ENCODE measurements around a stretch of chr3.

GRCh38 chr3:187019508-187020098 lies 89.3 kb downstream of the ST6GAL1 start:
- PRO-cap, result no peak

DNA sequence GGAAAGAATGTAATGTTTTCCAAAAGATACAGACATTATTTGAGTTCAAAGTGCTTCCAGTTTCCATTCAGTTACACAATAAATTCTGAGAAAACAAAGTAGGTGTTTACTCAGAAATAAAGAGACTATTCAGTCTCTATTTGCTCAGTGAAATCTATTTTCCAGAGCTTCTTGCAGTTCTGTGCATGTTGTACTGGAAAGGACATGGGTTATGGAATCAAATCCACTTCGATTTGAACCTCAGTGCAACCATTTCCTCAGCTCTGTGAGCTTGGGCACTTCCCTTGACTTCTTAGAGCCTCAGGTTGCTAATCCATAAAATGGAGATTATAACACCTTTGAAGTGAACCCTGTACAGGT lies 97.9 kb downstream of the RPL39L start:
- PRO-cap, result no peak

GRCh38 chr3:187265488-187265874 lies 26.1 kb downstream of the MASP1 start:
- PRO-cap, result no peak

DNA sequence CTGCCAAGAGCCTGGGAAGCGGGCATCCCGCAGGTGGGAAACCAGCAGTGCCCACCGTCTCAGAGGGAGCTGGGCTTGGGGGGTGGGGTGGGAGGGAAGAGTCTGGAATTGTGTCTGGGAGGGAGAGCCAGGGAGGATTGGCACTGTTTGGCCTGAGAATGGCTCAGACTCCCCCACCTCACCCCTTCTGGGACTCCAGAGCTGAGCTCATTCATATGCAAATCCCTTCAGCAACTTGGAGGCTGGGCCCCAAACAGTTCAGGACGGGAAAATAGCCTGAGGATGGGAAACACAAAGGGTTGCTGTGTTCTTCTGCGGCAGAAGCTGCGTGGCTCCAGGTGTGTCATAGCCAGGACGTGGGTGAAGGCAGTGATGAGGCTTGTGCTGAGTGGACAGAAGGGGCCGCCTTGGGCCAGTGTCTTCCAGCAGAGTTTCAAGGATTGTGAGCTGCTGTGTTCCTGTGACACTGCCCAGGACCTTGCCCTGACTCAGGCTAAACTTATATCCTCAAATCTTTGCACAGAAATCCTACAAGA lies 16.6 kb downstream of the MASP1 start:
- PRO-cap, result no peak

- PRO-cap, result no peak
These were observed 647 bp upstream of the MASP1 start for GRCh38 chr3:187292186-187292581.

DNA sequence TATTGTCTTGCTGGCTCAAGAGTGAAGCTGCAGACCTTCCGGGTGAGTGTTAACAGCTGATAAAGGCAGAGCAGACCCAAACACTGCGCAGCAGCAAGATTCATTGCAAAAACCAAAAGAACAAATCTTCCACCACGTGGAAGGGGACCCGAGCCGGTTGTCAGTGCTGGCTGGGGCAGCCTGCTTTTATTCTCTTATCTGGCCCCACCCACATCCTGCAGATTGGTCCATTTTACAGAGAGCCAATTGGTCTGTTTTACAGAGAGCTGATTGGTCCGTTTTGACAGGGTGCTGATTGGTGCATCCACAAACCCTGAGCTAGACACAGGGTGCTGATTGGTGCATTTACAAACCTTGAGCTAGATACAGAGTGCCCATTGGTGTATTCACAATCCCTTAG lies 1.1 kb upstream of the RTP4 start:
- PRO-cap, result no peak

DNA sequence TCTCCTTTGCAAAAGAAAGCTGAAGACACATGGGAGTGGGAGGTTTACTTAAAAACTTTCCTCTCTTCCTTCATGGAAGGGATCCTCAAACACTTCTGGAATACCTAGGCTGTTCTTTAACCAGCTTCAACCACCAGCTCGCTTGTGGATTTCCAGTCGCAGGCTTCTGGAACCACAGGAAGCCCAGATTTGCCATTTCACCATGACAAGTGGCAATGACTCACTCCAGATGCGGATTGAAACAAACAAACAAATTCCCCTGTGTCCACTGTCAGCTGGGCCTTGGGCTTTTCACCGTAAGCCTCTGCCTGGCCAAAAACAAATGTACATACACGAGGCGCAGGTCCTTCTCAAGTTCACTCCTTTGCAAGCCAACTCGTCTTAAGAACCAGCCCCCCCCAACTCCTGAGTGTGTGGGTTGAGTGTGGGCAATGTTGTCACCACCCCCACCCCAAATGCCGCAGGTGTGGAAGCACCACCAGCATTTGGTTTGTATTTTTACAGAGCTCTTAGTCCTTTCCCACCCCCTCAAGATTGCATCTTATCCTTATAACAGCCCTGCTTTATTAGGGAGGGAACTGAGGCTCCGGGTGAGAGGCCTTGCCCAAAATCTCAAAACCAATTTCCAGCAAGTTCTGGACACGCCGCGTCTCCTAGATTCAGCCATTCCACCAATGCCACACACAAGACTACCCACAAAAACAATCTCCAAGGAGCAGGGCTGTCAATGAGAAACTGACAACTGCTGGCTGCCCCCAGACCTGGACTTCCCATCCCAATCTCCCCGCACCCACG lies 8.7 kb downstream of the BCL6 start:
- PRO-cap, result no peak

DNA sequence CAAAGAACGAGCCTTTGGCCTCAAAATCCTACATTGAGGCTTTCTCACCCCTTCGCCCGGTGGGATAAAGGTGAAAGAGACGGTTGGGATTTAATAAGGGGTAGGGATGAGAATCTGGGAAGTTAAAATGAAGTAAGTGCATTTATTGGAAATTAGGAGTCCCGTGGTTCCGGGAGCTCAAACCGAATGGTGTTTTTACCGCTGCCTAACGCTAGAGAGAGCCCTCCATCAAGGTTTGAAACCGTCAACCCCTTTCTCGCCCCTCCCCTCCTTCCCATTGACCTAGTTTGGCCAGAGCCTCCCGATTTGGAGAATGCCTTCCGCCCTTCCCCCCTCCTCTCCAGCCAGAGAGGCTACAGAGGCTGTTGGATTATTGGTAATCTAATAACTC lies 6.5 kb downstream of the BCL6 start:
- PRO-cap, result no peak

GRCh38 chr3:187739175-187739889 lies 5.9 kb downstream of the BCL6 start:
- PRO-cap, result no peak

DNA sequence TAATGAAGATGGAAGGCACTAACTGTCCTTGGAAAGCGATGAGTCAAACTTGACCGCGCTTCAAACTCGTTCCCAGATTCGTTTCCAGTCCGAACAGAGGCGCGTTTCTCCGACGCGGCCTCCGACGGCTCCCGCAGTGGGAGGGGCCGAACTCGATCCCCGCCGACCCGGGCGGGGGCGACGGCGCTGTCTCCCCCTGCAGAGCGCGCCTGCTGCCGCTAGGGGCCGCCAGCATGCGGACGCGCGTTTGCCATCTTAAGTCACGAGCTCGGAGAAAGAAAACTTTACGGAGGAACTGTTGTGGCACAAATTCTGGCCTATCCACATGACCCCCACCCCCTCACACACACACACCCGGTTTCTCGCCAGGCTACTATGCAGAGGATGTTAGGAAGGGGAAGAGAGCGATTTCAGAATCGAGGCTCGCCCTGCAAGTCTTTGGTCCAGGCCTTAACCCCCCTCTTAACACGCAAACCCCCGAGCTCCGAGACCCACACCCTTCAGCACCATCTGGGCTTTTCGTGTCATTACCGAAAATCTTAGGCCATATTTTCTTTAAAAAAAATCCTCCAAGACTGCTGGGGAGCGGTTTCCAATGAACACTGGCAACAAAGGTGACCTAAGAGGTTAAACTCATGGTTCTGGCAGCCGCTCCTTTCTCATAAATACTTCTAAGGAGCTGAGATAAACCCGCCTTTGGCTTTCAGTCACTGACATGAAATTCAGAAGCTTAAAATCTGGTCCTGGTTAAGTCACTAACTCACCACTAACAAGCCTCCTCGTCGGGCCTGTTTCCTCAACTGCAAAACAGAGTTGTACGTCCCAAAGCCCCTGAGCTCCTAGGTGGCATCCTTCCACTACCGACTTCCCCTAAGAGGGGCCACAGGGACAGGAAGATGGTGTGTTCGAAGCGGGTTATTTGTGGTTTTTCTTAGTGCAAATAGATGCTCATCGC lies 5.1 kb downstream of the BCL6 start:
- PRO-cap, result bidirectional peak, plus-strand start at position 380 of the sequence, minus-strand start at position 138 of the sequence; bidirectional peak, plus-strand start at position 725 of the sequence, minus-strand start at position 512 of the sequence

- PRO-cap, result bidirectional peak, plus-strand start at chr3:187741111, minus-strand start at chr3:187741107; bidirectional peak, plus-strand start at chr3:187741697, minus-strand start at chr3:187741638
These were observed 4.1 kb downstream of the BCL6 start for GRCh38 chr3:187740845-187741816.

DNA sequence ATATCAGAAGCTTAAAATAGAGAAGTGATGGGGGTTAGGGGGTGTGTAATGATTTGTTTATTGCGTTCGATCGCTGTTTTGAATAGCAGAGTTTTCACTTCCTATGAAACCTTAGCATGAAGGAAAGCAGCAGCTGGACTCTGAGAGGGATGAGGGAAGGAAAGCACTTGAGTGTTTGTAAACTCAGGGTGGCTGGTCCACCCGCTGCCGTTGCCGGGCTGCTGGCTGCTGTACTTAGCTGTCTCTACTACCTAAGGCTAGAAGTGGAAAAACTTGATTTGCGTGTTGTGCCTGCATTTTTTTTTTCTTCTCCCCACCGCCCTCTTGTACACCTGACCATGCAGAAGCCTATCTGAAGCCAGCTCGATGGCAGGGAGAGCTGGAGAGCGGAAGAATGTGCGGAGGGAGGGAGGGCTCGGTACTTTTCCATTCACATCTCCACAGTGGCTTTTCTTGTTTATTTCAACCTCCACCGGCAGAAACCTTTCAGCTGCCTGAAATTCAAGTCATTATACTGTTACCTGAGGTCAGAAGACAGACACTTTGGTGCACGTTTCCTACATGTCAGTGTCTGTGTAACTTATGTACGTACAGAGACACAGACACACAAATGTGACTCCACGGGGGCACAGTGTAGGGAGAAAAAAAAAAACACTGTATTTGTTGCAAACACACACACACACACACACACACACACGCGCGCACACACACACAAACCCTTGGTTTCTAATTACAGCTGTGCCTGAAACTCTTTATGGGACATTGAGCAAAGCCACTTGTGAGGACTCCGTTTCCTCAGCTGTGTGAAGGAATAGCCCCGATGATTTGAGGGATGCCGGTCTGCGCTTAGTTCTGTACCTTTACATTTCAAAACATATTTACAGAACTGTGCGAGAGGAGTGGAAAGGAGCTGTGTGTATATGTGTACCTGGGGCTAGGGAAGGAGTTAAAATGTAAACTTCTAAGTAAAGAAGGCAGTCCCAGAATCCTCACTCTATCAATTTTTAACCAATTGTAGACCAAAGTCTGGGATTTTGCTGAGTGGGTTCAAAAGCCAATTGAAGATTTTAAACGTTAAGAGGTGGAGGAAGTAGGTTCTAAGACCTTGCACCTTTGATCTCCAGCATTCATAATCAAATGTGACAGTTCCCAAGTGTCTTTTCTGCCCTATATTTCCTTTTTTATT lies 5.1 kb upstream of the BCL6 start:
- PRO-cap, result no peak

DNA sequence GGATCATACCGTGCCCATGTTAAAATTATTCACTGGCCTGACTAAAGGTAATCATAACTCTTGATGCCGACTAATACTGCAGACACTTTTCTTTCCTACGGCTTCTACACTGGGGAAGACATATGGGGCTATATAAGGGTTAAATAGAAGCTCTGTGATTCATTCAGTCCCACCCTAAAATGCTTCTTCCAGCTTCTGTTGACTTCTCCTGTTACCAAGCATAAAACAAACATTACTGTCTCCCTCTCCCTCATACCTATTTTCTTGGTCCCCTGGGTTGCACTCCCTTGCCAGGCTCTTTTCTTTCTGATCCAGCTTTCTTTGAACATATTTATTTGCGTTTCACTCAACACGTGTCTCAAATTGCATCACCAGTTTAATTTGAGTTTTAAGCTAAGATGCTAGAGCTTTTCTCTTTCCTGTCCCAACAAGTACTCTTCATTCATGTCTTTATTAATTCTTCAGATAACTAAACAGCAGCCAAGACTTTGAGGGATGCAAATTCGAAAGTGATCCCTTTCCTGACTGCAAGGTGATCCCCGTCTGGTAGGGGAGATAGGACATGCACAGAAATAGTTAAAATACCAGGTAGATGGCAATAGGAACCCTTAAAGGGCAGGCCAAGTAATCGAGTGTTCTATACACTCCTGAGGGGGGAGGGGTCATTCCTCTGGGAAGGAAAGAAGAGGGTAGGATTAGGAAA lies 198.5 kb upstream of the BCL6 start:
- PRO-cap, result bidirectional peak, plus-strand start at position 480 of the sequence, minus-strand start at position 306 of the sequence

- PRO-cap, result bidirectional peak, plus-strand start at chr3:187990128, minus-strand start at chr3:187990138
These were observed 164.2 kb upstream of the LPP start for GRCh38 chr3:187989727-187990253.

DNA sequence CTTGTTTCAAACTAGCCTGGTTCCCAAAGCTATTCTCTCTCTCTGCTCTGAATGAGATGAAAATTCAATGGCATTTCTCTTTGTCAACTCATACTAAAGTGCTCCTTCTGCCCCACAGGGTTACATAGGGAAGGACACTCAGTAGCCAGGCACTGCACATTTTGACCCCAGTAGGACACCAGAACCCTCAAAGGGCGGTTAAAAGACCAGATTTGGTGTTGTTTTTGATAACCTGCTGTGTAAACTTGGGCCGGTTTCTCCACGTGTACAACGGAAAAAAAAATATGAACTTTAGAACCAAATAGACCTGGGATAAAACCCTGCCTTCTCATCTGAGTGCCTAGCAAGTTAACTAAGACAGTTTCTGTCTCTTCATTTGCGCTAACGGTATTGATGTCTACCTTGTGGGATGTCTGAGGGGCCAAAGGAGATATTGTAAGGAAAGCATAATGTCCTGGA lies 156.1 kb upstream of the LPP start:
- PRO-cap, result unidirectional peak, plus-strand start at position 123 of the sequence

DNA sequence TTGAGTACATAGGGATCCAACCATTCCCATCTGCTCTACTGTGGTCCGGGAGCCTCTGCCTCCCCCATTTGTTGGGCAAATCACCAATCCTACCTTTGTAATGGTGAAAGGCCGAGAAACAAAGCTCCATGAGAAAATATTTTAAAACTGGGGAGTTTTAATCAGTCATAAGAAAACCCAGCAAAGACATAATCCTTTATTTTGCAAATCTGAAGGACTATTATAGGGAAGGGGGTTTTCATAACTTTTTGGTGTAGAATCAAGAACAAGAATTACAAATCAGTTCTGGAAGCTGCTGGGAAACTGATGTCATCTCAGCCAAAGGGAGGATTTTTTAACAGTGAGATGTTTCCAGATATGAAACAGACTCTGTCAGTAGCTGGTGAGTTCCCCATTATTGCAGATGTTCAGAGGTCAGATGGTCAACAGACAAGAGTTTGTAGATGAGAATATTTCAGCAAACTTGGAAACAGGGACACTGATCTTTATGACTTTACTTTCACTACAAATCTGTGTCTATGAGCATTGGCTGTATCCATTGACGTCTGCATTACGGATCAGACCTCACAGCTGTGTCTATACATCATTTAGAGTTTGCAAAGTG lies 72.0 kb upstream of the LPP start:
- PRO-cap, result unidirectional peak, plus-strand start at position 394 of the sequence; unidirectional peak, minus-strand start at position 543 of the sequence

- PRO-cap, result no peak
These were observed 902 bp downstream of the LPP start for GRCh38 chr3:188154703-188155414.

GRCh38 chr3:188176398-188177108 lies 22.6 kb downstream of the LPP start:
- PRO-cap, result no peak

DNA sequence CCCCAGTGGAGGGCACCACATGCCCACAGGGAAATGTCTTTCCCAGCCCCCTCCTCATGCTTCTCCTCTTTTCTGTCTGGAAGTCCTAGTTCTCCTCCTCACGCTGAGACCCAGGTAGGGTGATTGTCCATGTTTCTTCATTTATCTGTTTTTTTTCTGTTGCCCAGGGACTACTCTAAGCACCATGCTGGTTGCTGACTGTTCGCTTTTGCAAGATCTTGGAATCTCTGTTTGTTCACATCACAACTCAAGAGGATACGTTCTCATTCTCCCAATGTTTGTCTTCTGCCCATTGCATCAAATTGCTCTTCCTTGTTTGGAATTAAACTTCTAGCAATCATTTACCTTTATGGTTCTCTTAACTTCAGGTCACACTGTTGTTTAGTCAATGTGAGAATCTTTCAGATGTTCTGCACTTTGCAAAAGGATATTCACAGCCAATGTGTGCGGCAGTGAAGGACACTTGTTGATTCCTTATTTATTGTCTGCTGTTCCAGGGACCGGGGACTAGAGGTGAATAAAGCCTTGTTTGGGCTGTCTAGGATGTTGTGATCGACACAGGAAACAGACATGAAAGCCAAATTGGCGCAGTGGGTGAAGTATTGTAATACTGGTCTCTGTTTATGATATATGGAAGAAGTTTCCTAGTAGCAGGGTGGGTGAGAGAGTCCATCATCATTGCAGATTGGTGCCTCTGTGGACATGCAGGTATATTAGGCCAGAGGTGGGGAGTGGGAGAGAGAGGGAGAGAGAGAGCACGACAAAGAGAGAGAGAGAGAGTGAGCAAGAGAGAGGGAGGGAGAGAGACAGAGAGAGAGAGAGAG lies 24.5 kb downstream of the LPP start:
- PRO-cap, result no peak

- PRO-cap, result no peak
These were observed 29.3 kb downstream of the LPP start for GRCh38 chr3:188183281-188183674.